ENCODE measurements around a stretch of chr6.

DNA sequence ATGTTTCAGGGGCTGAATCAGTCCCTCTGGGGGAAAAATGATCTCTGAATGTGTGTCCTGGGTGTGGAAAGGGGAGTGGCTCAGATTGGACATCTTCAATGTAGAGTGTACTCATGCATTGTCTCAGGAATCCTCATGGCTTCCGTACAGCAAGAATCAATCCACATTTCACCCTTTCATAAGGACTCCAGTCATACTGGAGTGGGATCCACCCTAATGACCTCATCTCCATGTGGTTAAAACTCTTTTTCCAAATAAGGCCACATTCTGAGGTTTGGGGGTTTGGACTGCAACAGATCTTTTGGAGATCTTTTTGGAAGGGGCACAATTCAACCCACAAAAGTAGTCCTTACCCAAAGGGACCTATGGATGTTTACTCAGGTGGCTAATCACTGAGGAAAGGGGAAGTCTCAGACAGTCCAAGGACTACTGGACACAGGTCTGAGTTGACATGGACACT lies 101.4 kb downstream of the LY86 start:
- PRO-cap = unidirectional peak, plus-strand start at position 265 of the sequence

DNA sequence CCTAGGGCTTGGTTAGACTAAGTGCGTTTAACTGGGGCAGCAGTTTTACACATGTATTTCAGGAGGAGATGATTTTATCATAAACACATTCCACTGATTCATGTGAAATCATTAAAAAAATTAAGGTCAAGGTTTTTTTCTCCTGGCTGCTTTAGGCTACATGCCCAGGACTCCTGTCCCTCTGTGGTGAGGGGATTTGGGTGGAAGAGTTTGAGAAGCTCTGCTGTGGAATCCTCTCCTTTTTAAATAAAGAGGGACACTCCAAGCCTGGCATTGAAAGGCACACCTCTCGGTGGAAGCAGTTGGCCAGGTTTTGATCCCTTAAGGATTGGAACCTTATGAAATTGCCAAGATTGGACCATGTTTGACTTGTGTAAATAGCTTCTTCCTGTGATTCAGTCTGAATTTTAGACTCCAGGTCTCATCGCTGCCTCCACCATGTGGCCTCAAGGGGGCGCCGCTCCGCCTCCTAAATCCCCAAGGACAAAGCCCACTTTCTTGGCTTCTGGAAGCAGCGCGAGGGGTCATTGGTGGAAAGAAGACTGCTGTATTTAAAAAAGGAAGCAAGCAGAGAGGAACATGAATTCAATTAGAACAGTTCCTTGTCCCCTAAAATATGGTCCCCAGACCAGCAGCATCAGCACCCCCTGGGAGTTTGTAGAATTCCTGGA lies 108.2 kb downstream of the LY86 start:
- PRO-cap = no peak

GRCh38 chr6:6711986-6712277 lies 123.4 kb downstream of the LY86 start:
- PRO-cap = no peak

DNA sequence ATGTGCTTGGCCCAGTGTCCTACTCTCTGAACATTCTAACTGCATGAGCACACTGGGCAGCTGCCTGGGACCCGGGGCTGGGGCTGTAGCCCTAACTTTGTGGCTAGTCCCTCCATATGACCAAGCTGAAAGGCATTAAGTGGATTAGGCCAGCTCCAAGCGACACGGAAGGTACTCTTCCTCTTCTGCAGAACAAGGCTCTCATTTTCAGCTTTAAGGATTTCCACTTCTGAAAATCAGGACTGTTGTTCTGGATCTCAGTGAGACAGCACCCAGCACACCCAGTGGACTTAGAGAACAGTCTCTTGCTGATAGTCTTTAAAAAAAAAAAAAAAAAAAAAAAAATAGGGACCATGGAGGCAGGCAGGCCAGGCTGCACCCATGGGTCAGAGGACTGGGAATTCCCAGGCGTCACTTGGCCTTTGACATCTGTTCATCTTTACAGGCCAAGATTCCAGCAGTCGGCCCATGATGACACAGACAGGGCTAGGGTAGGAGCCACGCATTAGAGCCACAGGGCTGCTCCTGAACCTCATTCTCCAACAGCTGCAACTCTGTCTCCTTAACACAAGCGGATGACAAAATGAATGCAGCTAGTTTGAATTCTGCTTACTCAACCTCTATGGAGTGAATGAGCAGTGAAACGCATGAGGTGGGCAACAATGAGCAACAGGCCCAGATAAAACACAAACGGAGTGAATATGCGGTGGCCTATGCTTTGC lies 126.3 kb downstream of the LY86 start:
- PRO-cap = no peak

DNA sequence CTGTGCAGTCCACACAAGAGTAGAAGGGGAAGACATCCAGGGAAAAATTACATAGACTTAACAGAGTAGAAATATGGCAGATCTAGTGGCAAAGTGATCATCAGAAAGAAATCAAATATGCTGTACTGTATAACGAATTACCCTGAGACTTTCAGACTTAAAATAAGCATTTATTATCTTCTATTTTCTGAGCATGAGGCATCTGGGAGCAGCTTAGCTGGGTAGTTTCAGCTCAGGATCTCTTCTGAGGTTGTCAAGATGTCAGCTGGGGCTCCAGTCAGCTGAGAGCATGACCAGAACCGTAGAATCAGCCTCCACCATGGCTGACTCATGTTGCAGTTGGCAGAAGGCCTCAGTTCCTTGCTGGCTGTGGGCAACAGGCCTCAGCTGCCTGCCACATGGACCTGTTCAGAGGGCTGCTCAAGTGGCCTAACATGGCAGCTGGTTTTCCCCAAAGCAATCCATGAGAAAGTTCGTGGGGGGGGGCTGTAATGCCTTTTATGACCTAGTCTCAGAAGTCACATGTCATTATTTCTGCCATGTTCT lies 142.2 kb downstream of the LY86 start:
- PRO-cap = no peak

- PRO-cap = no peak
Observed at GRCh38 chr6:6750798-6751023, 162.2 kb downstream of the LY86 start.

DNA sequence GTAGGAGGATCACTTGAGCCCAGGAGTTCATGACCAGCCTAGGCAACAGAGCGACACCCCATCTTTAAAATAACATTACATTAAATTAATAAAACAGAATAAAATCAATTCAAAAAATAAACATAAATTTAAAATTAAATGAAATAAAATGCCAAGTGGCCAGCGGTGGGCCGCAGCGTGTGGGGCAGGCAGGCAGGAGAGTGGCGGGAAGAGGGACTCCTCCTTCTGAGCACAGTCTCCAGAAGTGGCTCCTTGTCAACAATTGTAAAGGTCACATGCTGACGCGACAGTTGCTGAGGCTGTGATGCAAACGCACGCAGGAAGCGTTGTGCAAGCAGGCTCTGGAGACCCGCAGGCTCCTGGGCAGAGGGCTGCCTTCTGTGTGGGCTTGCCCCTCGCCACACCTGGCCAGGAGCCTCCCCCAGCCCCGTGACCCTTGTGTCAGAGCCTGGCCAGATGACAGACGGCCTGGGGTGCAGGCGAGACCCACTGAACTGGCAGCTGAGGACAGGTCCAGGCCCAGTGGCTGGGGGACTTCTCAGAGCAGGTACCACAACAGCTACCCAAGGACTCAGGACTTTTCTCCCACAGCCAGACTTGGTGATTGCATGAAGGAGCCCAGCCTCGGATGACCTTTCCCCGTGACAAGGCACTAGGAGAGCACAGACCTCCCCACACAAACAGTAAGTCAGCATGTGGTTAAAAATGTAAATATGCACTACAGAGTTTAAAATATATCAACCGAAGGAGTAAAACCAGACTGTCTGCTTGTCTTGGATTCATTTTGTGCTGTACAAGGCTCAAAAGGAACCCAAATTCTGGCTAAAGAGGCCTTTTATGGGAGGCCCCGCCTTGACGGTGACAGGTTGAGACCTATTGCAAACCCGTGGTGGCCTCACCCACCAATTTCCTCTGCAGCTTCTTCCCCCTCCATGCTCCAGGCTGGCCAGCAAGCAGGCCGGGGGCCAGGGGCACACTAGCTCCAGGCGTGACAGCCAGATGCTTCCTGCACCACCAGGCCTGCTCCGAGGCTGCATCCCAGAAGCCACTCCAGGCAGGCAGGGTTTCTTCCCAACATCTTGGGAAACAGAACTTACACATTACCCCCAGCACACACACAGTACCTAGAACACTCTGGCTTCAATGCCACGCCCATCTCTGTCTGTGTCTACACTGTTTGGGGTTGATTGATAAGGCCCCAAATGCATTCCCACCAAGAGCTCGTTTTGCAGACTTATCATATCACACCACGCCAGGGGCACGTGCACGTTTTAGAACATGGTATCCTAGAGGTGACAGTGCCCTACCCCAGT lies 222.0 kb upstream of the RREB1 start:
- PRO-cap = no peak

DNA sequence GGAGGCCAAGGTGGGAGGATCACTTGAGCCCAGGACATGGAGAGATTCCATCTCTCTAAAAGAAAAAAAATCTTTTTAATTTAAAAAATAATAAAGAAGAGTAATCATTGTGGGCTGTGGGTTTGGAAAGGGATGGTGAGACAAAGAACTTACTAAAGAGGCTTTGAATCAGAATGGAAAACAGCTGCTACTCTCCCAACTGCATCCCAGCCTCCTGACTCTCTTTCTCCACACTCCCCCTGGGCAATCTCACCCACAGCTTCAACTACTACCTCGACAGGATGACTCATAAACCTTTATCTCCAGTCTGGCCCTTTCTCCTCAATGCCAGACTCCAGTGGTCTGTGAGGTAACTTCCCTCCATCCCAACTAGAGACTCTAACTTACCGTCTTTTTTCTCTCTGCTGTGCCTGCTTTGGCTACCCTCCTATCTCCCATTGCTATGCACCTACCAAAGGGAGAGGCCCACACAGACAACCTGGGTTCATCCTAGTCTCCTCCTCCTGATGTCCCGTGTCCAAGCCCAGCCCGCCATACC lies 135.3 kb upstream of the RREB1 start:
- PRO-cap = no peak

DNA sequence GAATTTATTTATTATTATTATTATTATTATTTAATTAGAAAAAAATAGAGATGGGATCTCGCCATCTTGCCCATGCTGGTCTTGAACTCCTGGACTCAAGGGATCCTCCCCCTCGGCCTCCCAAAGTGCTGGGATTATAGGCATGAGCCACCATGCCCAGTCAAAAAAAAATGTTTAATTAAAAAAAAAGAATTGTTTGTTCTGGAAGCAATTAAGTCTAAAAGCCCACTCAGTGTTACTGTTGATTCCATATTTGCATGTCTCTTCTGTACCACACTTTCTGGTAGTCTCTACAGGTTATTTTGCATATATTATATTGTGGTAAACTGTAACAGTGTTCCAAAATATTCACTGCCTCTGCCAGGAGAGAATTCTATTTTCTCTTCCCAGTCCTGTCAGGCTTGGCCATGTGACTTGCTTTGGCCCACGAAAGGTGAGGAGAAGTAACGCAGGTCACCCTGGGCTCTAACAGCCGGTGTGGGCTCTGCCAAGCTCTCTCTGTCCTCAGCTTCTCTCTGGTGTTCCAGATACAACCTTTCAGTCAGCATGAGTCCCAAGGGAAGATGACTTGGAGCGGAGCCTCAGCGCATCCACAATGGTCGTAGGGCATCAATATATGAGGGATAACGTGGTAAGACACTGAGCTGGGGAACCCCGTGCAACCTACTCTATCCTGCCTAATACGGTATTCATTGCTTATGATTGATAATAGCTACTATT lies 113.1 kb upstream of the RREB1 start:
- PRO-cap = no peak

GRCh38 chr6:7124873-7125437 lies 17.2 kb downstream of the RREB1 start:
- PRO-cap = no peak

GRCh38 chr6:7142911-7144059 lies 35.5 kb downstream of the RREB1 start:
- PRO-cap = no peak

GRCh38 chr6:7431774-7432218 lies 42.2 kb downstream of the RIOK1 start:
- PRO-cap = no peak

GRCh38 chr6:7532818-7533248 lies 8.6 kb upstream of the DSP start:
- PRO-cap = no peak

GRCh38 chr6:7568970-7569634 lies 20.9 kb upstream of the SNRNP48 start:
- PRO-cap = no peak

GRCh38 chr6:7579026-7579791 lies 10.8 kb upstream of the SNRNP48 start:
- PRO-cap = no peak

DNA sequence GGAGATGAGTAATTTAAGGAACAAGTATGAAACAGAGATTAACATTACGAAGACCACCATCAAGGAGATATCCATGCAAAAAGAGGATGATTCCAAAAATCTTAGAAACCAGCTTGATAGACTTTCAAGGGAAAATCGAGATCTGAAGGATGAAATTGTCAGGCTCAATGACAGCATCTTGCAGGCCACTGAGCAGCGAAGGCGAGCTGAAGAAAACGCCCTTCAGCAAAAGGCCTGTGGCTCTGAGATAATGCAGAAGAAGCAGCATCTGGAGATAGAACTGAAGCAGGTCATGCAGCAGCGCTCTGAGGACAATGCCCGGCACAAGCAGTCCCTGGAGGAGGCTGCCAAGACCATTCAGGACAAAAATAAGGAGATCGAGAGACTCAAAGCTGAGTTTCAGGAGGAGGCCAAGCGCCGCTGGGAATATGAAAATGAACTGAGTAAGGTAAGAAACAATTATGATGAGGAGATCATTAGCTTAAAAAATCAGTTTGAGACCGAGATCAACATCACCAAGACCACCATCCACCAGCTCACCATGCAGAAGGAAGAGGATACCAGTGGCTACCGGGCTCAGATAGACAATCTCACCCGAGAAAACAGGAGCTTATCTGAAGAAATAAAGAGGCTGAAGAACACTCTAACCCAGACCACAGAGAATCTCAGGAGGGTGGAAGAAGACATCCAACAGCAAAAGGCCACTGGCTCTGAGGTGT lies 10.0 kb upstream of the SNRNP48 start:
- PRO-cap = no peak

- PRO-cap = no peak
Observed at GRCh38 chr6:7891552-7892135, 18.9 kb downstream of the TXNDC5 start.

DNA sequence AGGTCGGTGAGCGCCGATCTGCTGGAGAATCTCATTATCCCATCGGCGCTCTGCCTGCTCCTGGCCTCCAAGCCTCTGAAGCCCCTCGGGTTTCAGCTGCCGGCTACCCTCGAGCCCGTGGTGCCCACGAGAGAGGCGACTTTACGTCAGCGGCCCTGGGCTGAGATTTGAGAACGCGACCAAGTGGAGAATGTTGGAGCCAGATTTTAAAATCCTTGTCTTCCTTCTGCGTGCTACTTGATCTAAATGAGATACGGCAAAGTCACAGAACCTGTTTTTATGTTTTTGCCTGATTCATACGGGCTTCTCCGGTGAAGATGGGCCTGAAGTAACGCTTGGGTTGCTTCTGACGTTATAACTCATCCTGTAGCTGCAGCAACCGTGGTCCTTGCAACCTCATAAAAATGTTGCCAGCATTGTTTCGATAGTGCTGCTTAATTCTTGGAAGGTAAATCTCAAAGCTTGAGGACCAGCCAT lies 424 bp upstream of the SLC35B3 start:
- PRO-cap = no peak

GRCh38 chr6:9971632-9971917 lies 443.3 kb downstream of the TFAP2A start:
- PRO-cap = no peak

GRCh38 chr6:10558414-10559106 lies 37.4 kb downstream of the GCNT2 start:
- PRO-cap = no peak

Measured in paraaortic lymph node (tissue), 1 donor.